H4 (cell line): ENCODE measurements around the gene ADGRB3.

DNA sequence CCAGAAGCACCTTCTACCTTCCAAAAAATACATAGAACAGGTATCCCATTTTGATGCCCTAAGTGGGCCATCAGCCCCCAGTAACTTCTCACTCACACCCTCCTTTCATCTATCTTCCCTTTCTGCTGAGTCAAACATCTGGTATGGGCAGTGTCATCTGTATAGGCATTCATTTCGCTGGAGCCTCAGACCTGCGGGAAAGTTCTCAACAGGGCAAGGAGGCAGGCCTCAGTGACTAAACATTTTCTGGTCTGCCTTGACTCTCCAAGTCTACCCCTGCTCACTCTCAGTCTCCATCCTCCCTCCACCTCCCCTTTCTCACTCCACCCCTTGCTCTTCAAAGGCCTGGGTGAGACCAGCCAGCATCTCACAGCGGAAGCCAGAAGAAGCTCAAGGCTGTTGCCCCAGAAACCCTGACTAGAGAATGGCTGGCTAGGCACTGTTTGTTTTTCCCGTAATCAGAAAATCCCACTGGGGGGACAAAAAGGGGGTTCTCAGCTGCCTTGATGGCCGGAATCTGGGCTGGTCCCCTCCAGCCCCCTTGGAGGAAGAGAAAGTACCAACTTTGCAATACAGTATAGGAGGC is 104.7 kb downstream of the DST start:
- RAMPAGE, long total RNA, result no peak

GRCh38 chr6:57177708-57178320 is 5.7 kb downstream of the BAG2 start:
- RAMPAGE, long total RNA, result no peak

DNA sequence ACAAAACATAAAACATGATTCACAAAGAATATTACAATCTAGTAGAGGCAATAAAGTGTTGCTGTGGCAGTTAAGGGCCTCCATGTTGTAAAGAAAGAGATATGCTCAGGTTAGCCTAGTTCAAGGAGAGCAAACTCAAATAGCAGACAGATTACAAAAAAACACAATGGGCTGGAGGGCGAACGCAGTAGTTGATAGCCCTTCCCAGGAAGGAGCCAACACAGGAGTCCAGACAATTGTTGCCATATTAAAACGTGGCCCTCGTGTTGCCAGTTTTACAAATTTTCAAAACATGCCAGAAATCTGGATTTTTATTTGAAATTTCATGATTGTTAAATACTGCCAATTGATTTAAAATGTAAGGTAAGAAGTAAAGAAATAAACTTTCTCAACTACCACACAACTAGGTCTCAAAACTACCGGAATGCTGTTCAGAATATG is 13.2 kb downstream of the LGSN start:
- RAMPAGE, long total RNA, result no peak

DNA sequence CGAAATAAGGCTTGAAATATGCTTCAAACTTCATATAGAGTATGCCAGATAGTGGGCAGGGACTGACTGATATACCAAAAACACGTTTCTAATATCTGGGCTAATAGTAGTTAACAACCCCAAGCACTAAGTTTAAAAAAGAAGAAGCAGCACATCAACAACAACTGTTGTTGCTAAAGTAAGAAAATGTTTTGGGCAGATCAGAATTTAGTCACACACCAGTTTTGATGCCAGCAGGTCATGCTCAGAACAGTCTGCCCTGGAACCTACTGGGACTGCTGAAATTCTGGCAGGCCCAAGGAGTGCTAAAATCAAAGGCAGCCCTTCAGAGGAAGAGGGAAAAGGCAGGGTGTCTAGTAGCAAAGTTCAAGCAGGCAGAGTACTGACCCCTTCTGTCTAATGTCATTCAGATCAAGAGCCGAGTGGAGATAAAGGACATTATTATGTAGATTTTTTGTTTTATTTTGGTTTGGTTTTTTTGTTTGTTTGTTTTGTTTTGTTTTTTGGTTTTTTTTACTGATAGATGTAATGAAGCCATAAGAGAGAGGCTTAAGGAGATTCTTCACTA is 96.6 kb upstream of the PTP4A1 start:
- RAMPAGE, long total RNA, result no peak

DNA sequence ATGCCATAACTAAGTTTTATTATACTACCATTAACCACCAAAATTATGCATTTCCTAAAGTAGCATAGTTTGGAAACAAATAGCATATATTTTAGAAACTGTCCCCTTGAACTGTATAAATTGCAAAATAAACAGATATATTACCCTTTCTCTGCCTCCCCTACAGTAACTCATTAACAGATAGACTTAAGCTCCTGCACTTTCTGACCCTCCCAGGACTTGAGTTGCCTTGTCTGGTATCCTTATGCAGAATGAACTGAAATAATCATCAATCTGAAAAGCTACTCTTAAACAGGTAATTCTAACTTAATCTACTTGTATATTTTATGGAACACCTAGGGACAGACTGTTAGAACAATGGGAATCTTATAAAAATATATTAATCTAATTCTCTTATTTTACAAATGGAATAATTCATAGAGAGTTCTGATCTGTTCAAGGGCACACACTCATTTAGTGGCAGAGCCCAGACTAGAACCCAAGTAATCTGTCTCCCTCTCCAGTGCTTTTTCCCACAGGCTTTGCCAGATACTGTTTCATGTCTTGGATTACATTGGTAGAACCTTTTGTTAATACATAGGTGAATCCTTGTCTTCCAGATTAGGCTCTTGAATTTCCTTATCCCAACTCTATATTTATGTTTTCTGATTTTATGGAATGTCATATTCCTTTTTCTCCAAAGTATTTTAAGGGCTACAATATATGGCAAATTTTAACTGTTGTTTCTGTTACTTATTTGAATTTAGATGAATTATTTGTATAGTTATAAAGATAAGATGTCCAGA is 50.6 kb upstream of the PTP4A1 start:
- RAMPAGE, long total RNA, result no peak

DNA sequence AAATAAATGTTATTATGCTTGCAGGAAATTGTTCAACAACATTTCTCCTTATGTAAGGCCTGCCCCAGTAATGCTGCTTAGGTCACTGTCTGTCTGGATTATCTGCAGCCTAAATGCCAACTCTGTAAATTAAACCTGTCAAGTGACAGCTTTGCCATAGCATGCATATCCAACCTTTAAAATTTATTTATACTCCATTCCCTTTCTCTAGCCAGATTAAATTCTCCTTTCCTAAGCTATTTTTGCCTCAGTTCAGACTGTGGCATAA is 7.9 kb upstream of the PTP4A1 start:
- RAMPAGE, long total RNA, result no peak

DNA sequence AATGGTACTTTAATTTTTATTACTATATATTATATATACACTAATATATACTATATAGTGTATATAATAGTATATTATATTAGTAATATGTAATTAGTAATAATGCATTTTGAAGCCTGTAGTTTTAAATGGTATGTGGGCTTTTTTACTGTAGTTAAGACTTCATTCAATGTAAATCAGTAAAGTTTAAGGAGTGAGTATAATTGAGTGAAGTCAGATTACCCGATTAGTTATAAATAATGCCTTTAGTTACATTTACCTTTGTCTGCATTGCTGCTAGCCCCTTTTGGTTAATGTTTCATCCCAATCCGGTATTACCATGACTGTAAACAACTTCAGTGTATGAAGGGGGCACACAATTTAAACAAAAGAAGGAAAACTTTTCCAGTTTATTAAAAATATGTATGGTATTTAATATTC is 5.5 kb downstream of the PTP4A1 start:
- RAMPAGE, long total RNA, result no peak

GRCh38 chr6:63684324-63684850 is 48.8 kb downstream of the PHF3 start:
- RAMPAGE, long total RNA, result no peak

DNA sequence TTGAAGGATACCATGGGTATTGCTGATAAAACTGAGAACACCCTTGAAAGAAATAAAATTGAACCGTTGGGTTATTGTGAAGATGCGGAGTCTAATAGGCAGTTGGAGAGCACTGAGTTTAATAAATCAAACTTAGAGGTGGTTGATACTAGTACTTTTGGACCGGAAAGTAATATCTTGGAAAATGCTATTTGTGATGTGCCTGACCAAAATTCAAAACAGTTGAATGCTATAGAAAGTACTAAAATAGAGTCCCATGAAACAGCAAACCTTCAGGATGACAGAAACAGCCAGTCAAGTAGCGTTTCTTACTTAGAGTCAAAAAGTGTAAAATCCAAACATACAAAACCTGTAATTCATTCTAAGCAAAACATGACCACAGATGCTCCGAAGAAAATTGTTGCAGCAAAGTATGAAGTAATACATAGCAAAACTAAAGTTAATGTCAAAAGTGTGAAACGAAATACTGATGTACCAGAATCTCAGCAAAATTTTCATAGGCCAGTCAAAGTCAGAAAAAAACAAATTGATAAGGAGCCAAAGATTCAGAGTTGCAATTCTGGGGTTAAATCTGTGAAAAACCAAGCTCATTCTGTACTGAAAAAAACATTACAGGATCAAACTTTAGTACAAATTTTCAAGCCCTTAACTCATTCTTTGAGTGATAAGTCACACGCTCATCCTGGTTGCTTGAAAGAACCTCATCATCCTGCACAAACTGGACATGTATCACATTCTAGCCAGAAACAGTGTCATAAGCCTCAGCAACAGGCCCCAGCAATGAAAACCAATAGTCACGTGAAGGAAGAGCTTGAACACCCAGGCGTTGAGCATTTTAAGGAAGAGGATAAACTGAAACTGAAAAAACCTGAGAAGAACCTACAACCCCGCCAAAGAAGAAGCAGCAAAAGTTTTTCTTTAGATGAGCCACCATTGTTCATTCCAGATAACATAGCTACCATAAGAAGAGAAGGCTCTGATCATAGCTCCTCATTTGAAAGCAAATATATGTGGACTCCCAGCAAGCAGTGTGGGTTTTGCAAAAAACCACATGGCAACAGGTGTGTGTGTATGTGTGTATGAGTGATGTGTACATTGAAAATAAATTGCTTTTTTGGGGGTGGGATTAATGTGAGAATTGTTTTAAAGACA is 49.6 kb downstream of the PHF3 start:
- RAMPAGE, long total RNA, result no peak

GRCh38 chr6:63955387-63955603 is 319.7 kb downstream of the PHF3 start:
- RAMPAGE, long total RNA, result no peak

GRCh38 chr6:68575866-68576446 is 59.1 kb upstream of the ADGRB3 start:
- RAMPAGE, long total RNA, result no peak

DNA sequence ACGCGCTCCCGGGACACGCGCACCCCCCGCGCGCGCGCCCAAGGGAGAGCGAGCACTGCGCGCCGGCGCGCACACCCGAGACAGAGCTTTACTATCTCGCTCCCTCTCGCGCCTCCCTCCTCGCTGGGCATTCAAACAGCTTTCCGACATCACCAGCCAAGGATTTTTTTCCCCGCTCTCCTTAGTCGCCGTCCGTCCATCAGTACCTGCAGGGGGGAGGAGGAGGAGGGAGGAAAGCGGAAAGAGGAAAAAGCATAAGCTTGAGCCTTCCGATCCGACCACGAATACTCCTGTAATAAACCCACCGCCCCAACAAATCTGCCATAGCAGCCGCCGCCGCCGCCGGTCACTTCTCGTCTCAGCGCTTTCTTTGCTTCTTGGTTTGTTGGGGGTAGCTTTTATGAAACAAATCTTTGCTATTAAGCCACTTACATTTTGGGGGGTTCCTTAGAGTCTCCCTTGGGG is at the start of gene ADGRB3:
TSS of gene ADGRB3 (plus strand) at position 55 of the 465 bp plus-strand sequence.
- RAMPAGE, long total RNA, result no peak

DNA sequence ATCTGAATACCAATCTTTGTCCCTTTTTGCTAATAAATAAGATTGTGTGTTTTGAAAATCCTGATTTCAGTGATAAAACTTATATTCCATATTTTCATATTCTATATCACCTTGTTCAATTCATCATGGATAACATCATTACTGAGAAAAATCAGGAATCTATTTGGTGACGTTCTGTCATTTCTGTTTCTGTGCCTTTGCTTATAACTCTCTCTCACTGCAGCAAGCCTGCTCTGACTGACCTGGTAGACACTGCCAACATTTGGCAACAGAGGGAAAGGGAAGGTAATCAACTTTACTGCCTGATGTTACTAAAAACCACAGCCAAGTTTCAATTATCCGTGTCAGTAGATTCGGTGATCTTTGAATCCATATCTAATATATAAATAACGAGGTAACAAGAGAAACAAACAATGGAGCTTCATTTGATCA is 502.0 kb downstream of the LMBRD1 start:
- RAMPAGE, long total RNA, result no peak

GRCh38 chr6:69769126-69769545 is 27.7 kb downstream of the LMBRD1 start:
- RAMPAGE, long total RNA, result no peak

- RAMPAGE, long total RNA, result no peak
Observed at GRCh38 chr6:71419341-71420039, 130.9 kb downstream of the OGFRL1 start.

DNA sequence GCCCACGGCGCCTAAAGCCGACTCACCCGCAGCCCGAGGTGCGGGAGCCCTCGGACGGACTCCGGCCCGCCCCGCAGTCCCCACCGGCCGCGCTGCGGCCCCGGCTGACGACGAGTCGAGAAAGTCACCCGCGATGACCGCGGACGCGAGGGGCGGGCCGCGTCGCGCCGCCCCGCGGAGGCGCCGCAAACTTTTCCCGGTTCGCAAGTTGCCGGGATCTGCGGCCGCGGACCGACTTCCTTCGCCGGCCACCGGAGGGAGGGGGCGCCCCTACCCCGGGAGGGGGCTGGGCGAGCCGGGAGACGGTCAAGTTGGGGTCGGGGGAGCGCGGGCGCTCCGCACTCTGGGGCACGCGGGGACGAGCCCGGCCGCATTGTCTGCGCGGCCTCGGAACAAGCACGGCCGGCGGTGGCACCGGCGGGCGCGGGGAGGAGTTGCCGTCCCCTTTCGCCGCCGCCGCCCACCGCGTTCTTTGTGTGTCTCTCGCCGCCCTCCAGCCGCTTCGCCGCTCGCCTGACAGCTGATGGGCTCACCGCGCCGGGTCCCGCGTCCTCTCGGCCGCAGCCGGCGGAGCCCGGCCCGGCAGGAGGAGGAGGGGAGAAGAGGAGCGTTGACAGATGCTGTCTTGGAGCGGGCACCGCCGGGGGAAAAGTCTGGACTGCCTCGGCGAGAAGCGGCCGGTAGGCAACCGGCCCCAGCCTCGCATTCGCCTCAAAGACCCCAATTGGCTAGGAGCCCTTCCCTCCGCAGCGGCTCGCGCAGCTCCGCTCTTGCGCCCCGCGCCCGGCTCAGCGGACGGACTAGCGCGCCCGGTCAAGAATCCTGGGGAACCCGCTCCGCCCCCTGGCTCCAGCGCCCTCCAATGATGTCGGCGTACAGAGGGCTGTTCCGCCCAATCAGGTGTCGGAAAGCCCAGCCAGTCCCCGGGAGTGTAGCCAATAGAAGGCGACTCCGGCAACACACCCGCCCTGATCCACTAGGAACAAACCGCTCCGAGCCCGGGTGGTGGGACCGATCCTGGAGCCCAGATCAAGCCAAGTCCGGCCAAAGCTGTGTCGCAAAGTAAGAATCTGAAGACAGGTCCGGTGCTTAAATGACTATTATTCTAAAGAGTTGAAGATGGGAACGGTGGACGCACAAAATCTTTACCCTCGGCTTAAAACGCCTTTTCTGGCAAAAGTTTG is 131.8 kb downstream of the OGFRL1 start:
- RAMPAGE, long total RNA, result no peak

DNA sequence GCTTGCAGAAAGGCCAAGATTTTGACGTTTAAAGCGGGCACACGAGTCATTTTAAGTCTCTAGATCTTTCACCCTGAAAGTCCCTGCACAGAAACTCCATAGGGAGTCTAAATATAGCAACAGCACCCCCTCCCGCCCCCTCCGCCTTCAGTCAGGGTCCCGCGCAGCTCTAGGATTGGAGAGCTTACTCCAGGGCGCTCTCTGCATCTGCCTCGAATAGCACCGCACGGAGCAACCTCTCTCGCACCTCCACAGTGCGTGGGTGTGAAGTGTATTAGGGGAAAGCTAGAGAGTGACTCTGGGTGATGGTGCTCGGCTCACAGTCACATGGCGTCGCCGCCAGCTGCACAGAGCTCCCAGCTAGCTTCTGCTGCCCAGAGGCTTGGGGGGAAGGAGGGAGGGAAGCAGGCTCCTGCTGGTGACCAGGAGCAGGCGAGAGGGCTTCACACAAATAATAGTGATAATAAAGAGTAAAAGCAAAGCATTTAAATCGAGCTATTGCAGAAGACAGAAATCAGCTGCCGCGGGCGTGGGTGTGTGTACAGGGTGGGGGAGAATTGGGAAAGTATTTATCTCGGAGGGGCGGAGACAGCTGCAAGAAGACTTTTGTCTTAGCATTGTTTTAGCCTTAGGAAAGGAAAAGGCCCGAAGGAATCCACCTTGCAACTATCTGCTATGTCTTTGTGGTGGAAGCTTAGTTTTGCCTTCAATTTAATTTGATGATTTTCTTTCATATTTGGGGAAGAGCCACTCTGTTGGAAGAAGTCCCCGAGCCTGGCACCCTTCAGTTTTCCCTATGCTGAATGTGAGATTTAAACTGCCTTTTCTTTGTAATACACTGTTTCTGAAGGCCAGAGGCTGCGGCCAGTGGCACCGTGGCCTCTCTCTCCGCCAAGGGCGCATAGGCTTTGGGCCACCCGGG is 1.6 kb upstream of the KCNQ5 start:
- RAMPAGE, long total RNA, result no peak

DNA sequence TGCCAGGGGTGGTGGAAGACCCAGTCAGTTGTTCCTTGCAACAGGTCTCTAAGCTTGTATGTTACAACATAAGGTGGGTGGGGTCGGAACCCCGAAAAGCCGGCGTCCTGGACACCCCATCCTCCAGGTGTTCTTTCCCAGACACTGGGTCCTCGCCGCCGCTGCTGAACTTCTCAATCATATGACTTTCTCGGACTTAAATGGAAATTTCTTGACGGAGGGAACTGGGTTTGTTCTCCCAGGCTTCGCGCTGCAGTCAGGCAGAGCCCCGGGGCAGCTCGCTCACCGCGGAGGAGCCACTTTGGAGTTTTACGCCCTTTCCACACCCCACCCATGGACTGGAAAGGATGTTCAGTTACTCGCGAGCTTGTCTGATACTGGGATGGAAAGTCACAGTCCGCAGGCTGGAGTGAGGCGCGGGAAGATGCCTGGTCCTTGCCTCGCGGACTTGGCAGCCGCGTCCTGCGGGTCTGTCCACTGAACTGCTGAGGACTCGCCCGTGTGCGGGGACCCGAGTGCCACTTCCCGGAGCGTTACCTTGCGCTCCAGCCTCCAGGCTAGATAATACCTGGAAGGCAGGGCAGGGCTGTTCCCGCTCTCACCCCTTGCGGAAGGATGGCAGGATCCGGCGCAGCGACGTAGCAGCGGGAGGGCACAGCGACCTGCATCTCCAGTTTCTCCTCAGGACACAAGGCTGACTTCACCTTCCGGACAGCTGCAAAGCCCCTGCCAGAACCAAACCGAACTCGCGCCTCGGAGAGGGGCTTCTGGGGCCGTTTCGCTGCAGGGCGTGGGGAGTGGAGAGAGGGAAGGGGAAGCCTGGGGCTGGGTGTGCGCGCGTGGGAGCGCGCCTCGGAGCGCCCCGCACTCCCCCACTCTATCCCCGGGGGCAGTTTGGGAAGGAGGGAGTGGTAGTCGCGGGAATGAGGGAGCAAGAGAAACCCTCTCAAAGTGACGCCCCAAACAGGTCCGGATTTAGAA is 605 bp upstream of the KCNQ5 start:
- RAMPAGE, long total RNA, result no peak

DNA sequence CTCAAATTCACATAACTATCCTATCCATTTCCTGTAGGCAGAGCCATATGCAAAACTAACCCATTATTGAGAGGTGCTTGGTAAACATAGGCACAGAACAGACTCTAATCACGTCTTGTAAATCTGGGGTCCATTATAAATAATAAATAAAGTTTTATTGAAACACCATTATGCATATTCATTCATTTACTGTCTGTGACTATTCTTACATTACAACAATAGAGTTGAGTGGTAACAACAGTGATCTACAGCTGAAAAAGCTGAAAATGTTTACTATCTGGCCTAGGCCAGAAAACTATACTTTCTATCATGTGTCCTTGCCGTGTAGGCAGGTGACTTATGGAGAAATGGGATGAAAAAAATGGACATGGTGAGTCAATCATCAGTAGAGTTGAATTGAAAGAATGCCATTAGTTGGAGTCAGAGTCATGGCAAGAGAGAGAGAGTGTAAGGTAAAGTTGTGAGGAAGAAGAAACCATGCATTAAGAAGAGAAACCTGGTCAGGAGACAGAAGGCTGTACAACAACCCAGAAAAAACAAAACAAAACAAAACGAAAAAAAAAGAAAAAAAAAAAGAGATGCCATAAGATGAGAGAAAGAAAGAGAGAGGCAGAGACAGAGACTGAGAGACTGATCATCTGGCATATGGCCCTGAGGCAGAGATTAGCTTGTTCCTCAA is 25.2 kb downstream of the KCNQ5 start:
- RAMPAGE, long total RNA, result no peak

DNA sequence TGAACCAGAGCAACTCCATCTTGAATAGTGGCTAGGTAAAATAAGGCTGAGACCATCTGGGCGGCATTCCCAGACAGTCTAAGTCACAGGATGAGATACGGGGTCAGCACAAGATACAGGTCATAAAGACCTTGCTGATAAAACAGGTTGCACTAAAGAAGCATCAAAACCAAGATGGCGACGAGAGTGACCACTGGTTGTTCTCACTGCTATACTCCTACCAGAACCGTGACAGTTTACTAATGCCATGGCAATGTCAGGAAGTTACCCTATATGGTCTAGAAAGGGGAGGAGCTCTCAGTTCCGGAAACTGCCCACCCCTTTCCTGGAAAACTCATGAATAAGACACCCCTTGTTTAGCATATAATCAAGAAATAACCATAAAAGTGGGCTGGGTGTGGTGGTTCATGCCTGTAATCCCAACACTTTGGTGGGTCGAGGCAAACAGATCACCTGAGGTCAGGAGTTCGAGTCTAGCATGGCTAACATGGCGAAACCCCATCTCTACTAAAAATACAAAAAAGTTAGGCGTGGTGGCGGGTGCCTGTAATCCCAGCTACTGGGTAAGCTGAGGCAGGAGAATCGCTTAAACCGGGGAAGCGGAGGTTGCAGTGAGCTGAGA is 44.0 kb upstream of the EEF1A1 start:
- RAMPAGE, long total RNA, result no peak